Right lobe of liver (tissue), 4 donors: ENCODE results near the genes KIAA0319L and AGO3.

- PRO-cap, 4 experiments: no peak in any of the 4 experiments
- RAMPAGE, long total RNA, 2 experiments: no peak in any of the 2 experiments
Observed at GRCh38 chr1:34984080-34984352, 1.1 kb downstream of the TMEM35B start.

DNA sequence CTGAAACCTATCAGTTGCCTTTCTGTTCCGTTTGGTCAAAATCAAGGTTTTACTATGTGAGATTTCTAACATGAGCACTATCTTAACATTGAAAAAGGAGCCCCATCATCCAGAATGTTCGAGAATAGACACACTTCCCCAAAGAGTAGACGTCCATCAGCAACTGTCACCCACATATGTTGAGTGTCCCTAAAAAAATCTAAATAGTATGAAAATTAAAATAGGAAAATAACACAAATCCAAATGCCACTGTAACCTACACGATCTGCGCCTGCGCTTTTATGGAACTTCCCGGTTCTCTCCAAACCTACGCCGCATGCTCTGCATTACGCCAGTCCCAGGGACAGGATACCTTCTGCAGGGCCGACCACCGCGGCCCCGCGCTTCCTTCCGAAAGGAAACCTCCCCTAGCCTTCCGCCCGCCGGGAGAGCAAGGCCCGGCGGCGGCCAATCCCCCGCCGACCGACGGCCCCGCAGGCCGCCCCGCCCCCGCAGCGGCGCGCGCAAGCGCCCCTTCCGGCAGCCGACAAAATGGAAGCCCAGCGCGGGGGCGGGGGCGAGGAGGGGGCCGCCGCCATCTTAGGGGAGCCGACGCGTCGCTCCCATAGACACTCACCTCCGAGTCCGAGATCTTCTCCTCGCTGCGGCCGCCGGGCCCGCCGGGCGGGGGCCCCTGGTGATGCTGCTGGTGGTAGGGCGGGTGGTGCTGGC lies 1.2 kb downstream of the SFPQ start:
- PRO-cap, 4 experiments: peak in 4 of 4 experiments; most common plus-strand start position 542 of the sequence (in 2); most common minus-strand start position 467 of the sequence (in 3)
- RAMPAGE, long total RNA, 2 experiments: no peak in any of the 2 experiments

DNA sequence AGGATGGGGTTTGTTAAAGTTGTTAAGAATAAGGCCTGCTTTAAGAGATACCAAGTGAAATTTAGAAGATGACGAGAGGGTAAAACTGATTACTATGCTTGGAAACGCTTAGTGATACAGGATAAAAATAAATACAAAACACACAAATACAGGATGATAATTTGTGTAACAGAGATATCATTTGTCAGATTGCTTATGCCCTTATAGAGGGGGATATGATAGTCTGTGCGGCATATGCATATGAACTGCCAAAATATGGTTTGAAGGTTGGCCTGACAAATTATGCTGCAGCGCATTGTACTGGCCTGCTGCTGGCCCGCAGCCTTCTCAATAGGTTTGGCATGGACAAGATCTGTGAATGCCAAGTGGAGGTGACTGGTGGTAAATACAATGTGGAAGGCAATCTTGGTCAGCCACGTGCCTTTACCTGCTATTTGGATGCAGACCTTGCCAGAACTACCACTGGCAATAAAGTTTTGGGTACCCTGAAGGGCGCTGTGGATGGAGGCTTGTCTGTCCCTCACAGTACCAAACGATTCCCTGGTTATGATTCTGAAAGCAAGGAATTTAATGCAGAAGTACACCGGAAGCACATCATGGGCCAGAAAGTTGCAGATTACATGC lies 82.3 kb downstream of the ZMYM4 start:
- PRO-cap, 4 experiments: no peak in any of the 4 experiments
- RAMPAGE, long total RNA, 2 experiments: no peak in any of the 2 experiments

- PRO-cap, 4 experiments: no peak in any of the 4 experiments
- RAMPAGE, long total RNA, 2 experiments: no peak in any of the 2 experiments
Observed at GRCh38 chr1:35388665-35389289, 120.3 kb downstream of the ZMYM4 start.

DNA sequence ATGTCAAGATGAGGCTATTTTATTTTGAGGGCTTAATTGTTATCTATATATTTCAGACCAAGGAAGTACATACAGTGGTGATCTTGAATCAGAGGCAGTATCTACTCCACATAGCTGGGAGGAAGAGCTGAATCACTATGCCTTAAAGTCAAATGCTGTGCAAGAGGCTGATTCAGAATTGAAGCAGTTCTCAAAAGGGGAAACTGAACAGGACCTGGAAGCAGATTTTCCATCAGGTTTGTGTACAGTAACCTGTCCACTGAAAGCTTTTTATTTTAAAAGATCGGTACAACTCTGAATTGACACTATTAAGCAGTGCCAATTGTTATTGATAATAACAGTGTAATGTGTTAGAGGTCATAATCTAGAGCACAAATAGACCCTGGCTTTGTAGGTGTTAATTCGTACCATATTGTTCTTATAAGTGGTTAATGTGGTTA lies 130.3 kb downstream of the ZMYM4 start:
- PRO-cap, 4 experiments: no peak in any of the 4 experiments
- RAMPAGE, long total RNA, 2 experiments: no peak in any of the 2 experiments

- PRO-cap, 4 experiments: no peak in any of the 4 experiments
- RAMPAGE, long total RNA, 2 experiments: no peak in any of the 2 experiments
Observed at GRCh38 chr1:35554854-35555347, 2.3 kb downstream of the KIAA0319L start.

GRCh38 chr1:35556957-35557951 lies at the start of gene KIAA0319L:
Gene KIAA0319L (minus strand): TSS chr1:35557403.
- PRO-cap, 4 experiments: peak in 4 of 4 experiments; most common plus-strand start chr1:35557166 (in 3); most common minus-strand start chr1:35557403 (in 4)
- RAMPAGE, long total RNA, 2 experiments: start-site peak on the plus strand in 2 of 2 experiments, at chr1:35557811-35557837 at its widest, 83 to 146 reads per replicate; start-site peak on the minus strand in 2 of 2 experiments, at chr1:35557355-35557406 at its widest, 475 to 487 reads per replicate

DNA sequence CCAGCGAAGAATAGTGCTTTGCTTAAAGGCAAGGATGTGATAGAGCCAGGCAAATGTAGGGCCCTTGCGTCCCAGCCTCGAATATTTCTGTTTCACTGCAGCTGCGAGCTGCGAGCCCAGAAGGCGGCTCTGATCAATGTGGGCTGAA lies 244 bp upstream of the TFAP2E start:
- PRO-cap, 4 experiments: no peak in any of the 4 experiments
- RAMPAGE, long total RNA, 2 experiments: no peak in any of the 2 experiments

GRCh38 chr1:35596215-35597134 lies 23.4 kb downstream of the TFAP2E start:
- PRO-cap, 4 experiments: no peak in any of the 4 experiments
- RAMPAGE, long total RNA, 2 experiments: no peak in any of the 2 experiments

DNA sequence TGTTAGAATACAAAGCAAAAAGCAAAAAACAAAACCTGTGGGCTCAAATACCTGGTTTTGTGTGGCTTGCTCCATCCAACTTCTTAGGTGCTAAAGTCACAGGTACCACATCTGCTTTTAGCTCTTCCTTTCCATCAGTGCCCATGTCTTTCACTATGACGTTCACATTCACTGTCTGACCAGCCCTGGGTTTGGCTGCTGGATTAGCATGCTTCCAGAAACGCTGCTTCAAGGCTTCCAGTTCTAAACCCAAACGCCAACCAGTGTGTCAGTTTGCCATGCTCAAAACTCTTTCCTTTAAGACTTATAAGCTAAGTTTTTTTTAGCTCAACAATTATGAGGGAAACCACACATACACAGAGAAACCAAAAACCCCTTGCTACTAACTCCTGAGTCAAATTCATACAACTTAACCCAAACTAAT lies 16.1 kb downstream of the CLSPN start:
- PRO-cap, 4 experiments: no peak in any of the 4 experiments
- RAMPAGE, long total RNA, 2 experiments: no peak in any of the 2 experiments

- PRO-cap, 4 experiments: no peak in any of the 4 experiments
- RAMPAGE, long total RNA, 2 experiments: no peak in any of the 2 experiments
Observed at GRCh38 chr1:35804492-35804922, 3.3 kb upstream of the AGO4 start.

GRCh38 chr1:35854560-35855048 lies 28.4 kb upstream of the AGO1 start:
- PRO-cap, 4 experiments: no peak in any of the 4 experiments
- RAMPAGE, long total RNA, 2 experiments: no peak in any of the 2 experiments

DNA sequence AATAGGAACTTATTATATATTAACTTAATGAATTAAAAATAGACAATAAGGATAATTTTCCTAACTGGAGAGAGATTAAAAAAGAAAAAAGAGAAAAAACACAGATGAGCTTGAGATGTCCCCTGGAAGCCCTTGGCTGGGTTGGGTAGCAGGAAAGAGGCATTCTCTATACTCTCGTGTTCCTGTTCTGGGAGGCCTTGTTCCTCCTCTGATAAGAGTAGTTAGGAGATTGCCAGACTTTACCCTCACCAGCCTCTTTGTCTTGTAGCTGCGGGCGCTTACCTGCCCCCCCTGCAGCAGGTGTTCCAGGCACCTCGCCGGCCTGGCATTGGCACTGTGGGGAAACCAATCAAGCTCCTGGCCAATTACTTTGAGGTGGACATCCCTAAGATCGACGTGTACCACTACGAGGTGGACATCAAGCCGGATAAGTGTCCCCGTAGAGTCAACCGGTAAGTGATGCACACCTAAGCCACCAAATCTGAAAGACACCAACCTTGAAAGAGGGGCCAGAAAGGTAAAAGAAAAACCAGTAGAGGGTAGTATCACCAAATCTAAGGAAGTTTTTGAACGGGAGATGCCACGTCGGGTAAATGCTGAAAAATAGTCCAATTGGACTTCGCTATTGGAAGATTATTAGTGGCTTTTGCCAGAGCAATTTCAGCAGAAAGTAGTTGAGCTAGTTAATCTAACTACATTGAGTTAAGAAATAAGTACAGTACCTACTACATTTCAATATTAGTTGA lies 5.3 kb downstream of the AGO1 start:
- PRO-cap, 4 experiments: no peak in any of the 4 experiments
- RAMPAGE, long total RNA, 2 experiments: no peak in any of the 2 experiments

DNA sequence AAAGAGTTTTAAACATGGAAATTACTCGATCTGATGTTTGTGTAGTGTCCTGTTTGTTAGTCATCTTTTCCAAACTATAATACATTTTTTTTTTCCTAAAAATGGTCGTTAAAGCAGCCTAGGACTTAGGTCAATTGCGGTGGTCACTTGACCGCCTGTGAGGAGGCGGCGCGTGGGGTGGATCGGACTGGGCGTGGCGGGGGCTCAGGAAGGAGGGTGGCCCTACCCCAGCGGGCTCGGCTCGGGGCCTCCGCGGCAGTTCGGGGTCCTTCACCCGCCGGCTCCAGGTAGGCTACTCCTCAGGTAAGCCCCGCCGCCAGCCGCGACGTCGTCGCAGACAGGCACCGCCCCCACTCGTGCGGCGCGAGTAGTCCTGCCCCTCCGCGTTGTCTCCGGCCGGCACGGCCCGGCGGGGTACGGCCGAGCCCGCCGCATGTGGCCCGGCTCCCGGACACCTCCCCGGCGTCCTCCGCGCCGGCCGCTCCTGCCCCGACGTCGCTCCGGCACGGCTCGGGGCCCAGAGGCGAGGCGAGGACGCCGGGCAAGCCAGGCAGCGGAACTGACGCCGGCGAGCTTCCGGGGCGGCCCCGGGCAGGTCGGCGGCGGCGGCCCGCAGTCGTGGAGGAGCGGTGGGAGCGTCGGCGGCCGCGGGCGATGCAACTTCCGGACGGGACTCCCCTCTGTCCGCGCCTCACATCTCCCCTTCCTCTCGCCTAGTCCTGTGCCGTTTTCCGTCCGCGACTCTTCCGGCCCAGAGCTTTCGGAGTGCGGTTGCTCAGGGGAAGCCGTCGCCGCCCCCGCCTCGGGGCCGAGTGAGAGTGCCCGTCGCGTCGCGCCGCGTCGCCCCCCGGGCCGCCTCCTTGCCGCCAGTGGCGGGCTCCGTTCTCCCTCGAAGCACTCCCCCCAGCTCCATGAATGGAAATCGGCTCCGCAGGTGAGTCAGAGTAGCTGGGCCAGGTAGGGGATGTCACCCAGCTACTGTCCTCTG lies at the start of gene AGO3:
TSS of gene AGO3 (plus strand) at position 594 of the 988 bp plus-strand sequence.
- PRO-cap, 4 experiments: peak in 4 of 4 experiments; most common plus-strand start position 594 of the sequence (in 3); most common minus-strand start position 294 of the sequence (in 3)
- RAMPAGE, long total RNA, 2 experiments: no peak in any of the 2 experiments

GRCh38 chr1:36008298-36009208 lies 75.3 kb upstream of the TEKT2 start:
- PRO-cap, 4 experiments: no peak in any of the 4 experiments
- RAMPAGE, long total RNA, 2 experiments: no peak in any of the 2 experiments

DNA sequence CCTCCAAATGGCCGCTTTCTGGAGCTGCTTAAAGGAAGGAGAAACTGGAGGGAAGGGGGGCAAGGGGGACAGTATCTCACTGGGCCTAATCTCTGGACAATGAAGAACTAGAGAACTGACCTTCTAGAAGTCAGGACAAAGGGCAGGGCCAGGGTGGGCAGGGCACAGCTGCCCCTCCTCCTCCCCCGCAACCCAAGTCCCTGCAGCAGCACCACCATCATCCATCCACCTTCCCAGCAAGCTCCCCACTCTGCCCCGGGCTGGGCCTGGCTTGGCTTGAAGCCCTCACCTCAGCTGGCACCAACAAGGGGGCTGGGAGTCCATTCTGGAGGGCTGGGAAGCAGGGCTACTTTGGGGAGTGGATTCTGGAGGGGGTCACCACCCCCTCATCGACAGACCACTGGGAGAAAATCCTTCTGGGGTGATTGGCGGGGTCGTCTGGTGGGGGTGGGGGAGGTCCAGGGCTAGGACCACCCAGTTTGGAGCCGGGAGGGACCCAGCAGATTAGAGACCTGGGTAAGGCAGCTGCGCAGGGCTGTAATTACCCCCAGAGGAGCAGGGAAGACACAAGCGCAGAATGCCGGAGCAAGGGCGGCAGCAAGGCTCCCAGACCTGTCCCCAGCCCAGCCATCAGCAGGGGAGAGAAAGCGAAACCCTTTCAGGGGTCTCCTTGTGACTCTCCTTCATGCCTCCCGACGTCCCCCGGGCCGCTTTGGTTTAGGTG lies 785 bp upstream of the MAP7D1 start:
- PRO-cap, 4 experiments: no peak in any of the 4 experiments
- RAMPAGE, long total RNA, 2 experiments: no peak in any of the 2 experiments

- PRO-cap, 4 experiments: no peak in any of the 4 experiments
- RAMPAGE, long total RNA, 2 experiments: no peak in any of the 2 experiments
Observed at GRCh38 chr1:36158096-36158579, 2.2 kb downstream of the MAP7D1 start.

GRCh38 chr1:36161590-36161888 lies 5.6 kb downstream of the MAP7D1 start:
- PRO-cap, 4 experiments: no peak in any of the 4 experiments
- RAMPAGE, long total RNA, 2 experiments: no peak in any of the 2 experiments

DNA sequence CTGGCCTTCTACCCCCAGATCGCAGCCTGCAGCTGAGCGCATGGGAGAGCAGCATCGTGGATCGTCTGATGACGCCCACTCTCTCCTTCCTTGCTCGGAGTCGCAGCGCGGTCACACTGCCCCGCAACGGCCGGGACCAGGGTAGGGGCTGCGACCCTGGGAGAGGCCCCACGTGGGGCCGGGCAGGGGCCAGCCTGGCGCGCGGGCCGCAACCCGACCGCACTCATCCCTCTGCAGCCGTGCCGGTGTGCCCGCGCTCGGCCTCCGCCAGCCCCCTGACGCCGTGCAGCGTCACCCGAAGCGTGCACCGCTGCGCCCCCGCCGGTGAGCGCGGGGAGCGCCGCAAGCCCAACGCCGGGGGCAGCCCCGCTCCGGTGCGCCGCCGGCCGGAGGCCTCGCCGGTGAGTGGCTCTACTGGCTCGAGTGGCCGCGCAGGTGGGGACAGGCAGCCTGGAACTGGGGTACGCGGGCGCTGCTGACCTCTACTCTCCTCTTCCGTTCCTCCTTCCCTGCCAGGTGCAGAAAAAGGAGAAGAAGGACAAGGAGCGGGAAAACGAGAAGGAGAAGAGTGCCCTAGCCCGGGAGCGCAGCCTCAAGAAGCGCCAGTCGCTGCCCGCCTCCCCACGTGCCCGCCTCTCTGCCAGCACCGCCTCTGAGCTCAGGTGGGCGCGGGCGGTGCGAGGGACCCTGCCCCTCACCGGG lies 20.4 kb downstream of the MAP7D1 start:
- PRO-cap, 4 experiments: no peak in any of the 4 experiments
- RAMPAGE, long total RNA, 2 experiments: no peak in any of the 2 experiments

DNA sequence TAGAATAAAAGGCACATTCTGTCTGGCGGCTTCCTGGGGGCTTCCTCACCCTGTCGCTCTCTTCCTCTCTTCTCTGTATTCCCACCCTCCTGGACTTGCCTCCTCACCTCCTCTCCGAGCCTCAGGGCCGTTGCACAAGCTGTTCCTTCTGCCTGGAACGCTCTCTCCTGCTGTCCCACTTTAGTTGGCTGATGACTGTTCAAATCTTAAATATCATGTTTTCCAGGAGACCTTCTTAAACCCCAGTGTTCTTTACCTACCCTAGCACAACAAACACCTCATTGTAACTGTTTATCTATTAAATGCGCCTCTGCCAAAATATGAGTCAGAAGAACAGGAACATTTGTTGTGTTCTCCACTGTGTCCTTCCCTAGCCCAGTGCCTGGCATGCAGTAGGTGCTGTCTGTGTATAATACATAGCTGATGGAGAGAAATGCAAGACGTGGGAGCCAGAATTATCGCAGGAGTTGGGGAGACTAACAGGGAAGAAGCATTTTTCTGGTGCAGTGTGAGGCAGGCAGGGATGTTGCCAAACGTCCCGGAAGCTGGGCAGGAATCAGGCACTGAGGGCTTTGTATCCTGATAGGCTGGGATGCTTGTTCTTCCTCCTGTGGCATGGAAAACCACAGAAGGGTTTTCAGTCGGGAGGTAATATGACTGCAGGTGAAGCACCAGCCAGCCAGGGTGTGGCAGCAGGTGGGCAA lies 24.1 kb upstream of the THRAP3 start:
- PRO-cap, 4 experiments: no peak in any of the 4 experiments
- RAMPAGE, long total RNA, 2 experiments: no peak in any of the 2 experiments